SK-N-DZ (cell line): ENCODE results near the gene CPT1A.

DNA sequence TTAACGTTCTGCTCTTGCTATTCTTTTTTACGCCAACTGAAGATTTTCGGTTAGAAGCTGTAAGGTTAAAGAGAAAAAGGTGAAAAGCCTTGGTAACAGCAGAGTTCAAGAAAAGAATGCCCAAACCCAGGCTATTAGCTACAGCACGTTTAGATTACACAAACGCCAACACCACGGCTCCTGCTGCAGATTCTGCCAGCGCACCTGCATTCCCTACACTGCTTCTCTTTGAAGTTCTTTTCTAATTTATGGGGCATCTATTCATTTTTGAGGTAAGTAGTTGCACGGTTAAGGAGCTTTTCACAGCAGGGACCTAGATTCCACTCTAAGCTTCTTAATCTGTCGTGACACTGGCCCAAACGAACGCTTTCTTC, 37.9 kb upstream of the CHKA start:
RAMPAGE:
- cytosol, long total RNA = no peak
- nucleus, long total RNA = no peak

DNA sequence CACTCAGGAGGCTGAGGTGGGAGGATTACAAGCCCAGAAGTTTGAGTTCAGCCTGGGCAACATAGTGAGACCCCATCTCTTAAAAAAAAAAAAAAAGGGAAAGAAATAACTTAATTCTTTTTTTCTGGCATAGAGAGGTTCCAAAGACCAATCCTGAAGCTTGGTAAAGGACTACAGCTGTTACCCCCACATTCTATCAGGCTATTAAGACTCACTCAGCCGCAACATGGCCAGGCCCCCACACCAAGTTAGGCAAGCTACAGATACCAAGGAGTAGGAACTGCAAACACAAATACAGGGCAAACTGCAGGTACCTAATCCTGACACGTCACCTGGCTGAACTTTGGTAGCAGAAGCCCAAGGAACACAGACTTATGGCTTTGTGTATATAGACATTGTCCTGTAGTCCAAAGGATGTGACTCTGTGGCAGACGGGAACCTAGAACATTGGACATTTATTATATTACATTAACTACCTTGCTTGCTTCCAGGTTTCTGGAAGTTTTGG, 1.2 kb downstream of the C11orf24 start:
RAMPAGE:
- cytosol, long total RNA = no peak
- nucleus, long total RNA = no peak

DNA sequence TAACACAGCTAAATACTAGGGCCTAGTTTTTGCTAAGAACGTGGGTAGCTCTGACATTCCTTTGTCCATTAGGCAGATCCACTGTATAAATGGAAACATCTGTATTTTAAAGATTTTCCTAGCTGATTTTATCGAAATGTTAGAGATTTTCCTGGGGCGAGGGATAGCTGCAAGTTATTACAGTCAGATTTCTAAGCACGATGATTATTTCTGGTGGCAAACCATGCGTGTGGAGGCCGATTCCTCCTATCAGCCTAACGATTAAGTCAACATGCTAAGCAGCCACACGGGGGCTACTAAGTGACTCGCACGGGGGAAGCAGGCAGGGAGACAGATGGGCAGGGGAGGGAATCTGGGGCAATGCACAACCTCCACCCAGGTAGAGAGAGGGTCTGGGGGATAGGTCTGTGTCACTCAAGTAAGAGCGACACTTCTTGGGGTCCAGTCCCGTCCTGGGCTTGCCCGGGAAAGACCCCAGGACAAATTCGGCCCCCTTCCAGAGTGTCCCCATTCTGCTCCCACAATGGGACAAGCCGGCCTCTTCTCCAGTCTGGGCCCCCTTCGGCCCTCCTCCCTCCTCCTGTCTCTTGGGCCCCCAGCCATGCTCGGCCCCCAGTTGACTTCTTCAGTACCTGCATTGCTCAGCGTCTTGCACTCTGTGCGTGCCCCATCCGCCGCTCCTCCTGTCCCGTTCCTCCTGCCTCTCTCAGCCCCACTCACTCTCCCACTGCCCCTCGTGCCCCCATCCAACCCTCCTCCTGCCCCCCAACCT, 573 bp downstream of the C11orf24 start:
RAMPAGE:
- cytosol, long total RNA = no peak
- nucleus, long total RNA = no peak

DNA sequence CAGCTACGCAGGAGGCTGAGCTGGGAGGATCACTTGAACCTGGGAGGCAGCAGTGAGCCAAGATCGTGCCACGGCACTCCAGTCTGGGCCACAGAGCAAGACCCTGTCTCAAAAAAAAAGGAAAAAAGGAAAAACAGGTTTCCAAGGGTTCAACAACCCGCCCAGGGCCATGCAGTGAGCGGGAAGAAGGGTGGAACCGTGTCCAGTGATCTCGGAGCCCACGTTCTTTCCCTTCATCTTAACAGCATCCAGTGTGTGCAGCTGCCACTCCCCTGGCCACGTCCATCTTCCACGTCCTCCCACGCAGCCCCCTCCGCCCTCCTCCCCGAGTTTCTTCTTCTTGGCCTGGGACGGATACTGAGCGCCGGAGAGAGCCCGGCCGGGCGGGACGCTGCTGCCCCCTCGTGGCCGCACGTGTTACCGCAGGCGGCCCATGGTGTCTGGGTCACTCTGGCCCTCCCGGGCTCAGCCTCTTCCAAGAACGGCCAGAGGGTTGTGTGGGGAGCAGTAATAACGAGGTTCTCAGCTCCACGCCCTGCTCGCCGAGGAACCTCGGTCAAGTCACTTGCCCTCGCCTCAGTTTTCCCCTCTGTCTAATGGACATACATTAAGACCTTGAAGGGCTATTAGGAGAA, 14.8 kb upstream of the LRP5 start:
RAMPAGE:
- cytosol, long total RNA = no peak
- nucleus, long total RNA = no peak

DNA sequence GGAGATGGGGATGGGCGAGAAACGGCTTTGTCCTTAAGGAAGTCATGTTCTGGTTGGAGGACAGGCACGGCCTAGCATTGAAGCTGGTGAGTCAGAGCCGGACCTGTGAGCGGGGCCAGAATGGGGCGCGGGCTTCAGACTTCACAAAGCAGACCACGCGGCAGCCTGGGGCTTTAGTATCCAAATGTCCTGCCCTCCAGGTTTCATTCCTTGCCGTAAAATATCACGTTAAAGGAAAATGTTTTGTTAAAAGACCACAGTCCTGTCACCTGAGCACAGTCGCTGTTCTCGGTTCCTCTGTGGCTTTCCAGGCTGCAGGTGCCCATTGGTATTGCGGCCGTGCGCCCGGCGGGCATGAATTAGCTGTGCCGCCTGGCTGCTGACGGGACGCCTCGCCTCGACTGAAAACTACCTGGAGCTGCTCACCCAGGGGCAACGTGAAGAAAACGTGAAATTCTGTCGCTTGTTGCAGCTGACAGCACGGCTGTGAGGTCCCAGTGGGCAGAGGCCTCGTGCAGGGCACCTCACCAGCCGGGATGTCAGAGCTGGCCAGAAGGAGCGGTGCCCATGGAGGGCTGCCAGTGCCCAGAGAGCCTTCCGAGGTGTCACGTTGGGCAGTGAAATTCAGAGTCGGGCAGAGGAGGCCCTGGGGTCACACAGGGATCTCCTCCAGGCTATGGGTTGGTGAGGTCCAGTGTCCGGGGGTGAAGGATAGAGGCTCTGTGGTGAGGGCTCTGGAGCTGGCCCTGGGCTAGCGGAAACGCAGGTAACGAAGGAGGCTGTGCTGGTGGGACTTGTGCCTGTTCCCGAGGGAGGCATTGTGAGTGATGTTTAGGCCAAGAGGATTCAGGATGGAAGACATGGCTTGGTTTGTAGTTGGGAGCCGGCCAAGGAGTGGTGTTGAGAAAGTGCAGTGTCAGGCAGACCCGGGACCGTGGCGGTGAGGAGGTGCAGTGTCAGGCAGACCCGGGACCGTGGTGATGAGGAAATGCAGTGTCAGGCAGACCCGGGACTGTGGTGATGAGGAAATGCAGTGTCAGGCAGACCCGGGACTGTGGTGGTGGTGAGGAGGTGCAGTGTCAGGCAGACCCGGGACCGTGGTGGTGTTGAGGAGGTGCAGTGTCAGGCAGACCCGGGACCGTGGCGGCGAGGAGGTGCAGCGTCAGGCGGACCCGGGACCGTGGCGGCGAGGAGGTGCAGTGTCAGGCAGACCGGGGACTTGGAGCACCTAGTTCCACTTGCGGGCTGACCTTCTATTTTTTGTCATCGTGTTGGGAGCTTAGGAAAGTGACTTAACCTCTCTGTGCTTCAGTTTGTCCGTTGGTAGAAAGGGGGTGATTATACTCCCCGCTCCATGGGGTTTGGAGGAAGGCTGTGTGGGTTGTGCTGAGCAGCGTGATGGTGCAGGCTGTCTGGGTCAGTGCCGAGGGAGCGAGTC, 59.4 kb downstream of the LRP5 start:
RAMPAGE:
- cytosol, long total RNA = no peak
- nucleus, long total RNA = no peak

RAMPAGE:
- cytosol, long total RNA = no peak
- nucleus, long total RNA = no peak
Observed at GRCh38 chr11:68386179-68386718, 73.9 kb downstream of the LRP5 start.

RAMPAGE:
- cytosol, long total RNA = no peak
- nucleus, long total RNA = no peak
Observed at GRCh38 chr11:68388399-68389479, 71.8 kb upstream of the PPP6R3 start.

RAMPAGE:
- cytosol, long total RNA = no peak
- nucleus, long total RNA = no peak
Observed at GRCh38 chr11:68389480-68390195, 70.9 kb upstream of the PPP6R3 start.

DNA sequence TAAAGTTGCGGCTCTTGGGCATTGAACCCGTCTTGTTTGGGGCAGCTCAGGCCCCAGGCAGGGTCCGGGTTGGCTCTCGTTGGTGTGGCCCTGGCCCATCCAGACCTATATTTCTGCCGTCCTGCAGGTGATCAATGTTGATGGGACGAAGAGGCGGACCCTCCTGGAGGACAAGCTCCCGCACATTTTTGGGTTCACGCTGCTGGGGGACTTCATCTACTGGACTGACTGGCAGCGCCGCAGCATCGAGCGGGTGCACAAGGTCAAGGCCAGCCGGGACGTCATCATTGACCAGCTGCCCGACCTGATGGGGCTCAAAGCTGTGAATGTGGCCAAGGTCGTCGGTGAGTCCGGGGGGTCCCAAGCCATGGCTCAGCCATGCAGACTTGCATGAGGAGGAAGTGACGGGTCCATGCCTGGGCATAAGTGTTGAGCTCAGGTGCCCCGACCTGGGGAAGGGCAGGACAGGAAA, 57.2 kb upstream of the PPP6R3 start:
RAMPAGE:
- cytosol, long total RNA = no peak
- nucleus, long total RNA = no peak

DNA sequence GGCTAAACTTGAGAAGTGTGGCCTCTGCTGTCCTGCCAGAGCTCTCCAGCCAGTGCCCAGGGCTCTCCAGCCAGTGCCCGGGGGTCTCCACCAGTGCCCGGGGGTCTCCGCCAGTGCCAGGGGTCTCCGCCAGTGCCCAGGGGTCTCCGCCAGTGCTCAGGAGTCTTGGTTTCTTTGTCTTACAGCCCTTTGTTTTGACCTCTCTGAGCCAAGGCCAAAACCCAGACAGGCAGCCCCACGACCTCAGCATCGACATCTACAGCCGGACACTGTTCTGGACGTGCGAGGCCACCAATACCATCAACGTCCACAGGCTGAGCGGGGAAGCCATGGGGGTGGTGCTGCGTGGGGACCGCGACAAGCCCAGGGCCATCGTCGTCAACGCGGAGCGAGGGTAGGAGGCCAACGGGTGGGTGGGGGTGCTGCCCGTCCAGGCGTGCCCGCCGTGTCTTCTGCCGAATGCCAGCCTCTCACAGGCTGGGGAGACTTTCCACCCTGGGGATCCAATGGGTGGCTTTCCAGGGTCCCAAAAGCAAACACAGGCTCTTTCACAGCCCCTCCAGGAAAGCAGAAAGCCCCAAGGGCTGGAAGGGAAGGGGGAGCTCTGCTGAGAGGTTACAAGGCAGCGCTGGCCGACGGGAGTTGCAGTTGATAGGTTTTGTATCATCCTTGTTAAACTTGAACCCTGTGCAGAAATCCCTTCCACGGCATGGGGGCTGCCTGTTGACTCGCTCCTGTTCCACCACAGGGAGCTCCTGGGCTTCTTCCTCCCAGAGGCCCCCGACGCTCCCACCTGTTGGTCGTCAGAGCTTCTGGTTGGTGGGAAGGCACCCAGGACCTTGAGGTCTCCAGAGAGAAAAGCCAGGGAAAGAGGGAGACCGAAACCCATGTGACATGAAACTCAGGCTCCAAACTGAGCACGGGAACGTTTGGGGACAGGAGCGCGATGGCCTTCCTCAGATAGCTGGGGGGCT, 37.0 kb upstream of the PPP6R3 start:
RAMPAGE:
- cytosol, long total RNA = no peak
- nucleus, long total RNA = no peak

DNA sequence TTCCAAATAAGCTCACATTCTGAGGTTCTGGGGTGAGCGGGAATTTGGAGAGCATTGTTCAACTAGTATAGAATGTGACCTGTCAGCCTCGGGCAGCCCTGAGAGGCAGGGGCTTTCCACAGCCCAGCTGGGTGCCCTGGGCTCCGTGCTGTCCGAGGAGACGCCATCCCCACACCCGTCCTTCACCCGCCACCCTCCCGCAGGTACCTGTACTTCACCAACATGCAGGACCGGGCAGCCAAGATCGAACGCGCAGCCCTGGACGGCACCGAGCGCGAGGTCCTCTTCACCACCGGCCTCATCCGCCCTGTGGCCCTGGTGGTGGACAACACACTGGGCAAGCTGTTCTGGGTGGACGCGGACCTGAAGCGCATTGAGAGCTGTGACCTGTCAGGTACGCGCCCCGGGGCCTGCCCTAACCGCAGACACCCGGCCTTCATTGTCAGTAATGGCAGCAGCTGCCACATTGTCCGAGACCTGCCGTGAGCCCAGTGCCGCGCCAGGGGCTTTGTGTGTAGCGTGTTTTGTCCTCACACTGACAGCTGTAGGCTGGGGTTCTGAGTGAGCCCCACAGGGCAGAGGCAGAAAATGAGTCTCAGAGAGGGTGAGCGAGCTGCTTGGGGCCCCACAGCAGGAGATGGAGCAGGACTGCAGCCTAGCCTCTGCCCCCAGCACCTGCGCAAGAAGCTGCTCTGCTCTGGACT, 35.5 kb upstream of the PPP6R3 start:
RAMPAGE:
- cytosol, long total RNA = no peak
- nucleus, long total RNA = no peak

GRCh38 chr11:68841499-68842237, at the start of gene CPT1A:
Gene CPT1A, minus strand, starts transcription at chr11:68841916.
RAMPAGE:
- cytosol, long total RNA = no peak
- nucleus, long total RNA = no peak

RAMPAGE:
- cytosol, long total RNA = no peak
- nucleus, long total RNA = no peak
Observed at GRCh38 chr11:69010014-69010768, 2.9 kb downstream of the MRGPRF start.

RAMPAGE:
- cytosol, long total RNA = no peak
- nucleus, long total RNA = no peak
Observed at GRCh38 chr11:69094359-69095408, 46.0 kb downstream of the TPCN2 start.

DNA sequence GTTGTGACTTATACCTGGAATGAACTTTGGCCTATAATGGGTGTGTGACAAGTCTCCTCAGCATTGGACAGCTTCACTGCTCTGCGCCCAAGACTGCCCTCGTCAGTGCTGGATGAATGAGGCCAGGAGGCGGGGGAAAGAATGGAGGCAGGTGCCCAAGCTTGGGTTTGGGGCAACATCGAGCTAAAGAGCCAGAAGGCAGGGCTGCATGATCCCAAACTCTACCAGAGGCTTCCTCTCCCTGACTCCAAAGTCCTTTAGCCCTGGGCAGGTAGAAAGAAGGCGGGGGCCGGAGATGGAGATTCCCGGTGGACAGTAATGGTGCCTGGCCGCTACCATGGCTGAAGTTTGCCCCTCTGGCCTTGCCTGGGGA, 34.1 kb downstream of the SMIM38 start:
RAMPAGE:
- cytosol, long total RNA = no peak
- nucleus, long total RNA = no peak

DNA sequence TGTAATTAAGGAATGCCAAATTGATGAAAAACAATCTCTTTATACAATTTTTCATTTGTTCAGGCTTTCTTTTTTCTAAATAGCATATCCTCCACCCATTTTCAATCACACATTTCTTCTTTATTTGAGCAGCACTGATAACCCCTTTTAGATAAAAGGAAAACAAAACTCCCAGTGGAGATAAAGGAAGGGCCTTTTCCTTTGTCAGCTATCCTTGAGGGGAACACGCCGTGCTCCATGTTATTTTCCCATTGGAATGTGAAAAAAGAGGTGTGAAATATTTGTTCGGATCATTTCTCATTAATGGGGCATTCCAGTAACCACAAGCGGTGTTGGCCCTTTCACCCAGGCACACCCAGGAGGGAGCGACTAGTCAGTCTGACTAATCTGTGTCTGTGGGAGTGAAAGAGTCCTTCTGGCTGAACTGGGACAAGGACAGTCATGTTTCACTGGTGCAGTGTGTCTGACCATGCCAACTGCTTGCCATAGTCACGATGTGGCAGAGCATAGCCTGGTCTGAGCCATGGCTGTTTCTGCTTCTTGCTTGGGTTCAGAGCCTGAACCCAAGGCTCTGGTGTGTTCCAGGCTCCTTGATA, 13.0 kb upstream of the MYEOV start:
RAMPAGE:
- cytosol, long total RNA = no peak
- nucleus, long total RNA = no peak

GRCh38 chr11:69442735-69443709, 149.1 kb downstream of the MYEOV start:
RAMPAGE:
- cytosol, long total RNA = no peak
- nucleus, long total RNA = no peak

GRCh38 chr11:69496838-69497753, 143.9 kb upstream of the CCND1 start:
RAMPAGE:
- cytosol, long total RNA = no peak
- nucleus, long total RNA = no peak

GRCh38 chr11:69530680-69531650, 110.0 kb upstream of the CCND1 start:
RAMPAGE:
- cytosol, long total RNA = no peak
- nucleus, long total RNA = no peak

RAMPAGE:
- cytosol, long total RNA = no peak
- nucleus, long total RNA = no peak
Observed at GRCh38 chr11:69643122-69643776, 2.3 kb downstream of the CCND1 start.